ReNcell CX (cell line): Measurements from ENCODE around the gene DR1.

- PRO-cap, result no peak
Observed at GRCh38 chr1:92278213-92279082, 20.3 kb downstream of the GLMN start.

- PRO-cap, result no peak
Observed at GRCh38 chr1:92459610-92460266, 27.0 kb downstream of the GFI1 start.

- PRO-cap, result no peak
Observed at GRCh38 chr1:92542089-92542691, 55.5 kb upstream of the GFI1 start.

GRCh38 chr1:92588385-92589166 is 101.9 kb upstream of the GFI1 start:
- PRO-cap, result unidirectional peak, minus-strand start at chr1:92588535

DNA sequence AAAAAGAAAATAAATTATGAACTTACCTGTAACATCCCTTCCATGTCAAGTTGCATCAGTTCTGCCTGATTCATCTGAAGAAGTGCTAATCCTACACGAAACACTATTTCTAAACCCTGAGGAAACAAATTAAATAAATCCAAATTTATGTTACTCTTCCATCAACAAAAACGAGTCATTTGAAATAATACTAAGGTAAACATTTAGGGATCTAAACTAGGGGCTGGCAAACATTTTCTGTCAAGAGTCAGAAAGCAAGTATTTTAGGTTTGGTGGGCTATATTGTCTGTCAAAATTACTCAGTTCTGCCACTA is 90.7 kb downstream of the EVI5 start:
- PRO-cap, result no peak

DNA sequence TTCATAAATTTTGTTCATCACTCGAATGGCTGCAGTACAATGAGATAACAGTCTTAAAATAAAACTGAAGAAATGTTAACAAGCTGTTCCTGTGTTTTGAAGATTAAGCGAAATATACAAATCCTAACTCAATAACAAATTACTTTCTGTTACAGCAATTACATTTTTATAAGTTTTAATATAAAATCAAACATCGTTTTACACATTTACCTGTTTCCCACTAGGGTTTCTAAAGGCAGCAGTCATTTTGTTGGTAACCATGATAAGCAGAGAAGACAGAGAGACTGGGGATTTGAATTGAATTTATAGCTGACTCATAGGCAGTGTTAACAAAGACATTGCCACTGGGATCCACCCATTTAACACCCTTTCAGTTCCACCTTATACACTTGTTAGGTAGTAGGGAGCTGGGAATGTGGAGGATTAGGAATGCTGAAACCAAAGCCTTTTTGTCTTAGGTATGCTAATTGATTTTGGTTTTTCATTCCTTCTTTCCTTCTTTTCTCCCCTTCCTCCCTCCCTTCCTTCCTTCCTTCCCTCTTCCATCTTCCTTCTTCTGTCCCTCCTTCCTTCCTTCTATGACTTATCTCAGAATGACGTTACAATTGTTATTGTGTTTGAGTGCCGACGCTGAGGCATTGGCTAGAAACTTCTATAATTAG is 7.4 kb upstream of the EVI5 start:
- PRO-cap, result no peak

GRCh38 chr1:92859253-92859740 is 27.5 kb downstream of the RPL5 start:
- PRO-cap, result no peak

DNA sequence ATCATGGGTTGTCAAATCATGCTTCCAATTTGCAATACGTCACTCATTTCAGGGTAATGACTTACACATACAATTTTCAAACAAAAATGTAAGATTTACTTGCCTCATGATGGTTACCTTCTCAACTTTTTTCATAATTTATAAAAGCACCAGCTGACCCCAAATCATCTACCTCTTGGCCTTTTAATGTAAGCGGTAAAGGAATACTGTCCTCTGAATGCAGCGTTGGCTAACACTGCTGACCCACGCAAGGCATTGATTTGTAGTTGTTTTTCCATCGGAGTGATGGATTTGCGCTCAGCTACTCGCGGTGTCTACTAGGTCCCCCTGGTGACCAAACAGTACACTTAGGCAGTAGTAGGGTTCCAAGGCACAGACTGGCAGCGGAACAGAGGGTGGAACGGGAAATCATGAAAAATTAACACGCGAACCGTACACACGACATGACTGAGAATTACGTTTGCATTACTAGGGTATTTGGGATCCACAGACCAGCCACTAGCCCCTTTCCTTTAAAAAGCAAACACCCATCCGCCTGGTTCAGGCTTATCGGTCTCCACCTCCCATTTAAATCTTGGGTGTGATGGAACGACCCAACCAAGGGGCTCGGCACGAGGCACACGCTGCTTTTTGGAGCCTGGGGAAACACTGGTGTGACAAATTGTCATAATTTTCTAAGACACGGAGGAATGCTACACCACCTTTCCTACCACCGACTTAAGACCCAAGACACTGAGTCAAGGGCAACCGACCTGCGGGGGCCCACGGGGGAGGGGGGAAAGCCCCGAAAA is 859 bp downstream of the DIPK1A start:
- PRO-cap, result unidirectional peak, plus-strand start at position 360 of the sequence

DNA sequence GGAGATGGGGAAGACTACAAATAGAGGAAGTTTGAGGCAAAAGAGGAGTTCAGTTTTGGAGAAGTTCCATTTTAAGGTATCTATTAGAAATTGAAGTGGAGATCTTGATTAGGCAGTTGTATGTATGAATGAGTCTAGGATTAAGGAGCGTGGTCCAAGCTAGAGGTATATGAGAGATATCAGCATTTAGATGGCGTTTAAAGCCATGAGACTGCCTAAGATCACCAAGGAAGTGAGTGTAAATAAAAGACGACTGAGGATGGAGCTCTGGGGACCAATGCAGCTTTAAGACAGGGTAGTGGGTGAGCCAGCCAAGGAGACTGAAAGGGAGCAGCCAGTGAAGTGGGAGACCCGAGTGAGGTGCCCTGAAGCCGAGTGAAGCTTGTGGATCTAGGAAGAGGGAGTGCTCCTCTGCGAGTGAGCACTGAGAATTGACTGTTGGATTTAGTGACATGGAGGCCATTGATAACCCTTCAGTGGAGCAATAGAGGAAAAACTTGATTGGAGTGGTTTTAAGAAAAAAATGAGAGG is 2.0 kb upstream of the DIPK1A start:
- PRO-cap, result no peak

DNA sequence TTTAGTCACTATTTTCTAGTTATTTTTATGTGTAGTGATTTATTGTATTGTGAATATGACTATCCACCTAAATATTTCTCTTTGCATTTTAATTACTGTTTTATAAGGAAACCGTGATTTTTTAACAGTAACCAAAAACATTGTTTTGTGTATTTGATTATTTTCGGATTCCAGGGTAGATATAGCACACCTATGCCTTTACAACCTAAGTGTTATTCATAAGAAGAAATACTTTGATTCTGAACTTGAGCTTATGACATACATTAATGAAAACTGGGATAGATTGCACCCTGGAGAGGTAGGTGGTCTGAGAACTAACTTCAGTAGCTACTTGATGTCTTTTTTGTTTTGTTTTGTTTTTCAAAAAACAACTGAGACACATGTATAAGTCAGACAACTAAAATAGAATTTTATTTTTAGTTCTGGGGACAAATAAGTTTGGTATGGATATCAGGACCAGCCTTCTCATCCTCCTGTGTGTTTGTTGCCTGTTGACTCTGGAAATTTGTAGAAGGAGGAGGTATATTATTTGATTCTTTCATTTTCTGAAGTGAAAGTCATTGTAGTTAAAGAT is 41.4 kb downstream of the MTF2 start:
- PRO-cap, result no peak

DNA sequence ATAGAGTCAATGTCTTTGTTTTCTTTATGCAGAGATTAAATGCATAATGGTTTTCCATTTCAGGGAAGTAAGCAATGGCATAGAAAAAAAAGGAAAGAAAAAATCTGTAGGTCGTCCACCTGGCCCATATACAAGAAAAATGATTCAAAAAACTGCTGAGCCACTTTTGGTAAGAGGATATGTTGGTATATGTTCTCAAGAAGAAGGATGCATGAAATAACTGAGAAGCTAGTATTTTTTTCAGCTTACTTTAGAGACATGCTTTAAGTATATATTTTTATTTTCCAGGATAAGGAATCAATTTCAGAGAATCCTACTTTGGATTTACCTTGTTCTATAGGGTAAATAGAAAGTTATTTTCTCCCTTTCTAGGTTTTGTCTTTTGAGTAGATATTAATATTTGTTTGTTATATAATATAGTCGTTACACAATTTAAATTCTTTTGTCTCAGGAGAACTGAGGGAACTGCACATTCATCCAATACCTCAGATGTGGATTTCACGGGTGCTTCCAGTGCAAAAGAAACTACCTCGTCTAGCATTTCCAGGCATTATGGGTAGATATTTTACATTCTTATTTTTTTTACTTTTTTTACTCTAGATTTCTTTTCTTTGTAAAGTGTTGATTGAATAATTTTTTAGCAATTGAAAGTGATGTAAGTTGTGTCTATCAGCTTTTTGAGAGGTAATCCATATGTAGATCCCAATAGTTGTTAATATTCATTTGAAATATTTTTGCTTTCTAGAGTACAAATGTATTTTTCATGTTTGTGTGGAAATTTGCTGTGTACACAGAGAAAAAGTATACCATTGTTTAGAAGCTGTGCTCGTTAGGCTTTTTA is 46.4 kb downstream of the TMED5 start:
- PRO-cap, result no peak

DNA sequence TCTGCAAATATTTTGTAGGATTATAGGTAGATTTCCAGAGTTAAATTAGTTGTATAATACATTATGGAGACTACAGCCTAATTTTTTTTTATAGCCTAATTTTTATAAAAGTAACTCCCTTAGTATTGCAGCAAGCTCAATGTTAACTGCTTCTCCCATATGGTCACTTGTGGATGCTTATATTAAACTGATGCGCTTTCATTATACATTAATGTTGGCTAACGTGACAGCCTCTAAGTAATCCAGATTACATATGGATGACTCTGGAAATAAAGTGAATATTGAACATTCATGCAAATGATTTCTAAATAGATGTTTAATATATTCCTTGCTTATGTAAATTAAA is 14.8 kb upstream of the DR1 start:
- PRO-cap, result no peak

- PRO-cap, result bidirectional peak, plus-strand start at chr1:93345913, minus-strand start at chr1:93345734
Observed at GRCh38 chr1:93345867-93346807, at the start of gene DR1. Gene DR1, plus strand, starts transcription at chr1:93345907.

GRCh38 chr1:93446598-93447515 is 1.1 kb upstream of the FNBP1L start:
- PRO-cap, result no peak

- PRO-cap, result no peak
Observed at GRCh38 chr1:93448331-93449001, 548 bp downstream of the FNBP1L start.

DNA sequence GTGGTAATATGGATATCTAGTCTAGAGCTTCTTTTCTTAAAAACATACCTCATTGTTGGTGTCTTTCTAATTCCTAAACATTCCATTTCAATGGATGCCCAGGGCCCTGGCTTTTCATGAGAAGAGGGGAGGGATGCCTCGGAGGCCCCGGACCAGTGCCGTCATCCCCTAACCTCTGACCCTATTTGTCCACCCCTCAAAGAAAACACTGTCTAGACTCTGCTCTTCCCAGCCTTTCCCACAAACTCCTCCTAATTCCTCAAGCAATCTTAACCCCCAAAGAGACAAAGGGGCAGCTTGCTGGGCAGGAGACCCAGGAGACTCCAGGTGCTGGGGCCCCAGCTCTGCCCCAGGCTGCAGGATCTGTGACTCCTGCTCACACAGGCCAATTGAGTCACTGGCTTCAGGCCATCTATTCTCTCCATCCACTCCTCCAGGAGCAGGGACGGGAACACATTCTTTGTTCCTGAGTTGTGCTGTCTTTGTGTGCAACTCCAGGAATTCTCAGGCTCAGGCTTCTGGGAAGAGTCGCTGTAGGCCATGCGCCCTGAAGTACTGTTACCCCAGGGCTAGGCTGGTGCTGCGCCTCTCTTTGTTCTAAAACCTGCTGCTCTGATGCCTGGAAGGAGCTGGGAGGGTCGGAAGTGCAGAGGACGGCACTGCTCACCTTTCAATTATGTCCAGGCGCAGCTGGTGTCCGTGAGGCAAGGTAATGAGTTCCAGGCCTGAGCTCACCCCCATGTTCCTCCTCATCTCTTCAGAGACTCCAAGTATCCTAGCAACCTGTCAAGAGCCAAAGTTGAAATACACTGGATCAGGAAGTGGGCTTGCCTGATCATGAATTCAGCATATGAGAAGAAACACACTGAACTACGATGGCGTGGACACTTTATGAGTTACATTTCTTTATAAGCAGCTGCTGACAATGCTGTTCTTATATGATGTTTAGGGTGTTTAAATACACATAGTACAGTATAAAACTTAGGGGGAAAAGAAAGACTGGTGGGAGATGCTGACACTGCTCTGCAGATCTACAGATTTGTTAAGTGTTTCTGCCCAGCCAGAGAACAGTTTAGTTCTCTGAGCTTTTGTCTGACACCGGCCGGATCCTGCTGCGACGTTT is 105.9 kb downstream of the BCAR3 start:
- PRO-cap, result no peak

GRCh38 chr1:93579484-93580212 is 102.0 kb downstream of the BCAR3 start:
- PRO-cap, result unidirectional peak, minus-strand start at chr1:93579984

- PRO-cap, result no peak
Observed at GRCh38 chr1:93605259-93606381, 76.0 kb downstream of the BCAR3 start.

- PRO-cap, result bidirectional peak, plus-strand start at chr1:93615488, minus-strand start at chr1:93615075
Observed at GRCh38 chr1:93614748-93615636, 66.6 kb downstream of the BCAR3 start.

DNA sequence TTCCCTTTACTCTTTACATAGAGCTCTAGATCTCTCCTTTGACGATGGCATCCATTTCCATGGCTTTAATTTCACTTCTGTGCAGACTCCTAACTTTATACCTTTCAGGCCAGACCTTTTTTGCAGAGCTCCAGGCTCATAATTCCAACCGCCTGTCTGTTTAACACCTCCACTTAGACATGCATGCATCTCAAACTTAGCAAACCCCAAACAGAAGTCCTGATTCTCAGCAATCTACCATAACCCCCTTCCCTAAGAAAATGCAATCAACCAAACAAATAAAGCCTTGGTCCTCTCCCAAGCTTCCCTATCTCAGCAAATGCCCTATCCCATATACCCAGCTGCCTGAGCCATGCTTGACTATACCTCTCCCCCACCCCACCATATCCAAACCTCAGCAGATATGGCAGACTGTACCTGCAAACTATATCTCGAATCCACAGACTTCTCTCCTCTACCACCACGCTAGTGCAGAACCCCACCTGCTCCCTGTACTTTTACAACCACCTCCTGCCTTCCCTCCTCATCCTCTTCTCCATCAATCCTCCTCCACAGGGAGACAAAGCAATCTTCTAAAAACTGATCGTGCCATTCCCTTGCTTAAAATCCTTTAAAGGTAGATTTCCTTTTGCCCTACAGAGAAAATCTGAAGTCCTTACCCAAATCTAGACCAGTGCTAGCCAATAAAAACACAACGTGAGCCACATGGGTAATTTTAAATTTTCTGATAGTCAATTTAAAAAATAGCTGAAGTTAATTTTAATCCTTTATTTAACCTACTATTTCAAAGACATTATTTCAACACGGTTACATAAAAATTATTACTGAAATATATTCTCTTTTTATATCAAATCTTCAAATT is 15.9 kb downstream of the BCAR3 start:
- PRO-cap, result no peak